Placental epithelial cell (primary cell): Measurements from ENCODE around the genes DCC and RAB27B.

DNA sequence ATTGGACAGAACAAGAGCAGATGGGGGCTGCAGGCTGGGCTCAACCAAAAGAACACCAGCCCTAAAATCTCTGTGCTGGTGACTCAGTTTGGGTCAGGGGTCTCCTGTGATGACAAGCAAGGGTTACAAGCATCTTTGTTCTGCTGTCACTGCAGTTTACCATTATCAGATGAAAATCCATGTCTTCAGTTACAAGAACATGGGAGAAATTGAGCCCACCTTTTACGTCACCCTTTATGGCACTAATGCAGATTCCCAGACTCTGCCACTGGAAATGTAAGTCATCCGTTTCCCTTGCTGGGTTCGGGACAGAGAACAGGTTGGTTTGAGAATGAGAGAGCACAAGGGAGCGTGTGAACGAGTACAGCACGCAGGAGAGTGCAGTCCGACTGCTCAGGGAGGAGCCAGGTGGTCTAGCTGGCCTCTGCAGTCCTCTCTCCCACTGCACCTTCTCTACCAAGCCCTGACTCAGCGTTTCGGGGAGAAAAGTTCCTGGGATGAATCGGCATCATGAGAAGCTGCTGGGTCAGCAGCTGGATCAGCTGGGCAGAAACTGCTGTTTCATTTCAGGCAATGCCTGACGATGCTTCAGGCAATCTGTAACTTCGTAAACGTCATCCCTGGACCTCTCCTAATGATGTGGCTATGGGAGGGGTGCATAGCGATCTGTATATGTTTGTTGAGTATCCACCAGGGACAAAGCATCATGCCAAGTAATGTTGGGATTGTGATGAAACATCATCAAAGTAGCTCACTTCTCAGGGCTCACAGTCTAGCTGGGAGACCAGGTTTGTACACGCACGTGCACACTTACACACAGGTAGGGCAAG is 20.6 kb downstream of the LIPG start:
- CAGE, long polyA plus RNA, result no peak

DNA sequence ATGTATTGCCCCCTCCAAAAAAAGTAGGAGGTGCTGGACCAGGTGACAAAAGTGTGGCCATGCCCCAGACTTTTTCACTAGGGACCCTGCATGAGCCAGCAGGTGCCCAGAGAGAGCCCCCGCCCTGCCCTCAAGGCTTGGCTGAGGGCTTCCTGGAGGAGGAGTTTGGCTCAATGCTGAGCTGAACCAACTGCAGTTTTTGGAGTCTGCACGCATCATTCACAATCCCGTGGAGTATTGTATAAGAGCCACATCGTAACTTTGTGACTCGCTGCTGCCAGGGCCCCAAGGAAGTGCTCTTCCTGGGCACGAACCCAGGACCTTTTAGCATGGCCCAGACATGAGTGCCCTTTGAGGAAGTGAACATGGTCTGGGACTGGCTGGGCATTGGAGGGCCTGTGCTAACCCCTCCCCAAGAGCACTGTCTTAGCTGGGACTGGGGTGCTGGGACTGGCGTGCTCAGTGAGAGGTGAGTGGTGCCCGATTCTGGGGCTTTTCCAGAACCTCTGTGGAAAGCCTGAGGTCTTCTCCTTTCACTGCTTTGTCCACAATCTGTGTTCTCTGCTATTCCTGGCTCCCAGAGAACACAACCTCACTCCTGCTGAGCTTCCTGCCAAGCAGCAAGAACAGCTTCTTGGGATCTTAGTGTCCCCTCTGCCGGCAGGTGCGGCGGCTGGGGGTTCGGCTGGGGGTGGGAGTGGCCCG is 88.6 kb downstream of the LIPG start:
- CAGE, long polyA plus RNA, result no peak

DNA sequence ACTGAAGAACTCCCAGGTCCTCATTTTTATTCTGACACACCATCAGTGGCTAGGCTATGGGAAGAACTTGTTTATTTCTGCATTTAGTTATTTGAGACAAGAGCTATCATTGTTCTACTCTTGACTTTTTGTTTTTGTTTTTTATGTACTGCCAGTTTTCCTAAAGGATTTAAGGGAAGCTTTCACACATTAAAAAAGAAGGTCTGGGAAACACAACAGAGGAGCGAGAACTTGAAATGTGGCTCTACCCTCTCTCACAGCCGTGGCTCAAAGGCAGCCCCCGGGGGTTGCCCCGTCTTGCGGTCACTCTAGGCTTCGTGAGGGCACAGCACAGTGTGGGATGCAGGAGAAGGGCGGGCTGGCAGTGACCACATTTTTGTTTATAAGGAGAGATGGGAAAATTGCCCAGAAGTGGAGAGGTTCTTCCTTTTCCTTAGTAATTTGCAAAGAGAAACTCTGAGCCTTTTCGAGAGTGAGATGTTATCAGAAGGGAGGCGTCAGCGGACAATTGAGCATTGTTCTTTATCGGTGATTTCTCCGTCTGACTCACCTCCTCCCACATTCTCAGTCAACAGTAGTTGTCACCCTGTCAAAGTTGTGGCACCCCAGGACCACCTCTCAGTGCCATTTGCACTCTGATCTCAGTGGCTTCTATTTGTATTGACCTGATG is 89.8 kb downstream of the ACAA2 start:
- CAGE, long polyA plus RNA, result no peak

- CAGE, long polyA plus RNA, result no peak
Measured at GRCh38 chr18:49788350-49789133, 24.8 kb downstream of the ACAA2 start.

DNA sequence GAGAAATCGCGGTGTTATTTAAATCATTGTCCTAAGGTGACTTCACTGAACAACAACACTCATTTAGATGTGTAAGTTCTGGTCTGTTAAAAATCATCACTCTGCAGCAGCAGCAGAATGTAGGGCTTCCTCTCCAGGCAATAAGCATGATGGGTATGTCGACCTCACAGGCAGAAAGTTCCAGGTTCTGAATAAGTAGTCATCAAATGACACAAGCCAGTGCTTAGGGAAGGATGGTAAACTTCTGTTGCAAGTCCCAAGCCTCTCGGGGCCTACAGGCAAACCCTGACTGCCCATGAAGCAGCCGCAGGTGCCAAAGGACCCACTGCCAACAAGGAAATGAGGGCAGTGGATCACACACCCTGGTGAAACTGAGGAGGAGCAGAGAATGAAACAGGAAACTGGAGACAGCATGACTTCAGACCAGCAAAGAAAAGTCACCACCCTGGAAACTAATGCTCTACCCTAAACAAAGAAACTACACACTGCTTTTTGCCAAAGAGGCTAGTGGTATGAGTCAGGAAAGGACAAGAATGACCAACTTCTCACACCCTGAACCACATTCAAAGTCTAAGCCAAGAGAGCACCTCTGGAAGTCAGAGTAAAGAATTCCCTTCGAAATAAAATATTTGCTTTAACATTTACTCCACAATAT is 97.3 kb downstream of the MYO5B start:
- CAGE, long polyA plus RNA, result no peak

DNA sequence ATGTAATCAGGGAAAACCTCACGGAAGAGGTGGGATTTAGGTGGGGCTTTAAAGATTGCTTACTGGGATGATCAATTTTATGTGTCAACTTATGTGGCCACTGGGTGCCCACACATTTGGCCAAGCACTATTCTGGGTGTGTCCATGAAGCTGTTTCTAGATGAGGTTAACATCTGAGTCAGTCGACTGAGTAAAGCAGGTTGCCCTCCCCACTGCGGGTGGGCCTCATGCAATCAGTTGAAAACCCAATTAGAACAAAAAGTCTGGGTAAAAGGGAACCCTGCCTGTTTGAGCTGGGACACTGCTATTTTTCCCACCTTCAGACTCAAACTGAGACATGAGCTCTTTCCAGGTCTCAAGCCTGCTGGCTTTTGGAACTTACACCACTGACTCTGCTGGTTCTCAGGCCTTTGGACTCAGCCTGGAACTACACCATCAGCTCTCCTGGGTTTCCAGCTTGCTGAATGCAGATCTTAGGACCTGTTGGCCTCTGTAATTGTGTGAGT is 67.3 kb downstream of the MYO5B start:
- CAGE, long polyA plus RNA, result no peak

DNA sequence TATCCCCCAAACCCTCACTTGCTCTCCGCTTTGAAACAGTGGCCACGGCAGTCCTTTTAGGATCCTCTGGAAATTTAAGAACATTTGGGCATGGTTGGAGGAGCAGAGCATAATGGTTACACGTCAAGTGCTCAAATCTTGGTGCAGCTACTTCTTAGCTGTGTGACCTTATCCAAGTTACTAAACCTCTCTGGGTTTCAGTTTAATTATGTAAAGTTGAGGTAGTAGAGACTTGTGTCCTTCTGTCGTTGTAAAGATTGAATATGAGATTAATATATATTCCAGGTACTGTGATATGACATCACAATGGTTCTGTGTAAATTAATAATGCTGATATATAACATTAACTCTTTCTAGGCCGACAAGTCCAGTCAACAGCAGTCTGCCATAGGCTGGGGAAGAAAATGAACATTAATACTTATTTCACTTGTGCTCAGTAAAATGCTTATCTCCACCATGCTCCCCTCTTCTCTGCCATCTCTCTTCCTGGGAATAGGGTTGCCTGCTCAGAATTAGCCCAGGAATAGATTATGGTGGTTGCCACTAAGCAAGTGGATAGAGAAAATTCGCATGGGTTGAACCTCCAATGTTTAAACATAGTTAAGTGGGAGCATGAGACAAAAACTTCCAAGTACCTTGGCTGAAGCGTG is 62.7 kb downstream of the MYO5B start:
- CAGE, long polyA plus RNA, result no peak

DNA sequence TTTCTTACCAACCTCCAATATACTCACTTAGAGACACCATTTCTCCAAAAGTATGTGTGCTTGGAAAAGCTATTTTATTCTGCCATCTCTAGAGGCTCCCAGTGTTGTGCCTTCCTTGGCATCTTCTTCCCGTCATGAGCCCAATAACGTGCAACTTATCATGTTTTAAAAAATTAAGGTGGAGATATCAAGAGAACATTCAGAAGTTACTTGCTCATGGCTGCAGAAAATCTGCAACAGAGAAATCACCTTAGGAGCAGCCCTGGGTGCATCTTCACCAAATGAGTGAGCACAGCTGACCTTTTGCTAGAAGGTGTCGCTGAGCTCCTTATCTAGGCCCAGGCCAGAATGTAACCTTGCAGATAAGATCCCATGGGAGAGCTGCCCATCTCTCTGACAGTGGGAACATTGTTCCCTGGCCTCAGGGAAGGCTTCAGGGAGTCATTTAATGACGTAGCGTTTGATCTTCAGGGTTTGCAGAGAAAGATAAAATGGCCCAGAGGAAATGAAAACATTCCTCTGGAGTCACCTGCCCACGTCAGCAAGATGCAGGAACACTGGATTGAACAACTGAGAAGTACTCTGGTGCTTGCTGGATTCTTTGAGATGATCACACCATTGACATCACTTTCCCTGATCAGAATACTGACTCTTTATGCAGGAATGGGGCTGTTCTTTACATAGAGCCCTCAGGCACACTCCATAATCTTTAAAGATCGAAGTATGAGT is 51.5 kb downstream of the MAPK4 start:
- CAGE, long polyA plus RNA, result no peak

DNA sequence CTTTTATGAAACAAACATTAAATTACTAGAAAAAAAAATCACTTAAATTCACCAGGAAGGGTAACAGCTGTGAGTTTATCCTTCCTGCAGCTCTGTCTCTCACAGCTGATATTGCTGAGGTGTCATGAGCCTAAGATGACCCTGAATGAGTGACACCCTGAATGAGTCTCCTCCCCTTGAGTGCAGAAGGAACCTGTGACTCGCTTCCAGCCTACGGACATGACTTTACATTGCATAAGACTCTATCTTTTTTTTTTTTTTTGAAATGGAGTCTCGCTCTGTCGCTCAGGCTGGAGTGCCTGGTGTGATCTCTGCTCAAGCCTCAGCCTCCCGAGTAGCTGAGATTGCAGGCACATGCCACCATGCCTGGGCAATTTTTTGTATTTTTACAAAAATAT is 14.1 kb downstream of the MRO start:
- CAGE, long polyA plus RNA, result no peak

DNA sequence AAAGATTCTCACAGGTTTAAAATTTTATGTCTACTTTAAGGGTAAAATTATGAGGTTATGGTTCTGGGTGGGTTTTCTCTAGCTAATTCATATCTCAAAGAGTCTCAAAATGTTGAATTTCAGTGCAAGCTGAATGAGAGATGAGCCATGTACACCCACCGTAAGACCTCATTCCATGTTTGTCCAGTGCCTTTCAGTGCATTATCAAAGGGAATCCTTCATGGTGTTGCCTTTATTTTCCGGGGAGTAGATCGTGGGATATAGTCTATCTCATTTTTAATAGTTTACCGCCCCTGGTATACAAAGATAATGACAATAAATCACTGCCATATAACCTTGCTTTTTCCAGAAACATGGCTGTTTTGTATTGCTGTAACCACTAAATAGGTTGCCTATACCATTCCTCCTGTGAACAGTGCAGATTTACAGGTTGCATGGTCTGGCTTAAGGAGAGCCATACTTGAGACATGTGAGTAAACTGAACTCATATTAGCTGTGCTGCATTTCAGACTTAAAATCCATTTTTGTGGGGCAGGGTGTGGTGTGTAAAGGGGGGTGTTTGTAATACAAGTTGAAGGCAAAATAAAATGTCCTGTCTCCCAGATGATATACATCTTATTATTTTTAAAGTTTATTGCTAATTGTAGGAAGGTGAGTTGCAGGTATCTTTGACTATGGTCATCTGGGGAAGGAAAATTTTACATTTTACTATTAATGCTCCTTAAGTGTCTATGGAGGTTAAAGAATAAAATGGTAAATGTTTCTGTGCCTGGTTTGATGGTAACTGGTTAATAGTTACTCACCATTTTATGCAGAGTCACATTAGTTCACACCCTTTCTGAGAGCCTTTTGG is 51.4 kb downstream of the SMAD4 start:
- CAGE, long polyA plus RNA, result no peak

- CAGE, long polyA plus RNA, result no peak
Measured at GRCh38 chr18:51193585-51194139, 3.8 kb downstream of the MEX3C start.

DNA sequence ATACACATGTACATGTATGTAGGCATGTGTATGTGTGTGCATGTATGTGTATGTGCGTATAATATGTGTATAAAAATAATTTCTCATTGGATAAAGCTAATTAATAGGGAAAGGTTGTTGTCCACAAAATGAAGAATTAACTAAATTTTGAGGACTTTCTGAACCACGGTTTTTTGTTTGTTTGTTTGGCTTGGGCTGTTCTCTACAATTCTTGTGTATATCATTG is 529.1 kb upstream of the DCC start:
- CAGE, long polyA plus RNA, result no peak

GRCh38 chr18:52339865-52340364 is at the start of gene DCC:
DCC (plus strand) TSS chr18:52340197.
- CAGE, long polyA plus RNA, result no peak

DNA sequence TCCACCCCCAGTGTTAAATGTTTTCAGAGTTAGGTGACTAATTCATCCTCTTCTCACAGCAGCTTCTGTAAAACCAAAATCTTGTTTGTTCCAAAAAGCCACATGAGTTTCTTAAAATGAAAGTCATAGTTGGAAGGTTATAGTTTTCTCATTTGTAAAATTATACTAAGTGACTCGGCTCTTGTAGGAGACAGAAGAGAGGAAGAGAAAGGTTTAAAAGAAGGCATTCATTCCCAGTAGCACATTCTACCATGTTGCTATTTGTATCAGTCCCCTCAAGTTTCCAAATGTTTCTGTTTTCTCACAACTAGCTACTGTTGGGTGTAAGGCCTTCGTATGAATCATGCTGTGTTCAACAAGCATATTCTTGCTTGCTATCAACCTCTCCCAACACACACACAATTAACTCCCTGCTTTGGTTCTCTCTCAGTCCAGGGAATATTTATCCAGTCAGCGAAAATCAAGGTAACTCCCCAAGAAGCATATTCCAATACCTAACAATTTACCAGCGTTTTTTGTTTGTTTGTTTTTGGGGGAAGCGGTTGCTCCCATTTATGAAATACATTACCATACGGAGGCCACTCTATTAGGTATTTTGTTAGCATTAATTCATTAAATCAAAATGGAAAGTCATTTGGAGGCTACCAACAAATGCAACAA is 75.1 kb downstream of the MBD2 start:
- CAGE, long polyA plus RNA, result no peak

GRCh38 chr18:54717562-54718116 is 110.6 kb upstream of the RAB27B start:
- CAGE, long polyA plus RNA, result no peak

- CAGE, long polyA plus RNA, result no peak
Measured at GRCh38 chr18:54776238-54776745, 52.0 kb upstream of the RAB27B start.

DNA sequence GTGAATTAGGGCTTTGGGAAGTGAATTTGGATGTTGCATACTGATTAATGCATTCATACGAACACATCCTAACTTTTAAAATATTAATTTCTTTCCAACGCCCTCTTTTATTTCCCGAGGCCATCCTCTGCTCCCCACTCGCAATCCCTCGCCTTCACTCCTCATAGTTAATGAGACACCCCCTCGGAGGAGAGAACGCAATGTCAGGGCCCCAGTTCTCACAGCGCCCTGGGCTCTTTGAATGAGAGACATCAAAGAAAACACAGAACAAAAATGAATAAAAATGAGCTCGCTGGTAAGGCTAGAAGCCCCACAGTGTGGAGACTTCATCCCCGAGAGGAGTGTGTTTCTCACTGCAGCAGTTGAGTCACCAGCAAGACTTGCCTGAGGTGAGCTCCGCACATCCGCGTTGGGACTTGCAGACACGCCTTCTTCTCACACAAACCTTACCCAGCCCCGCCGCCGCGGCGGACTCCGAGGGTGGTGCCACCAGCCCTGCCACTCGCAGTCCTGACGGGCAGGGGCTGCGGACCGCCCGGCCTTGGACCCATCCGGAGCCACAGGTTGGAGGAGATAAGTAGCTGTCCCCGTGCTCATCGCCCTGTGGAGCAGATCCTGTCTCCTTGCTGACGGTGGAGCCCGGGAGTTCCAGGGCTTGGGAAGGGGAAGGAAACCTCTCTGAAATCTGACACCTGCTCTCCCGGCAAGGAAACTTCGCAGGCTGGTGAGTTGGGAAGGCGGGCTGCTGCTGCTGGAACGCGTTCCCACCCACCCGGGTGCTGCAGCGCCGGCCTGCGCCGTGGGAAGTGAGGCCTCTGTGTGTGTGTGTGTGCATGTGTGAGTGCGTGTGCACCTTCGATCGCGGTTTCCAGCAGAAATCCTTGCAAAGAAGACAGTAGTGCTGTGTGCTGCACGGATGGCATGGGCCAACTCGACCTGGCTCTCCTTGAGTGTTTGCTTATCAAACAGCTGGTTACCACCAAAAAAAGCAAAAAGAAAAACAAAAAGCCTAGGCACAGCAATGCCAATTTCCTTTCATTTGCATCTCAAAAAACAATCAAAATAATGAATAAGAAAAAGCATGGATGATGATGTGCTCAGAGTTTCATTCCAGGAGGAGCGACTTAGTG is at the start of gene RAB27B:
TSS of gene RAB27B (plus strand) at position 501 of the 1,130 bp plus-strand sequence.
- CAGE, long polyA plus RNA, result no peak

DNA sequence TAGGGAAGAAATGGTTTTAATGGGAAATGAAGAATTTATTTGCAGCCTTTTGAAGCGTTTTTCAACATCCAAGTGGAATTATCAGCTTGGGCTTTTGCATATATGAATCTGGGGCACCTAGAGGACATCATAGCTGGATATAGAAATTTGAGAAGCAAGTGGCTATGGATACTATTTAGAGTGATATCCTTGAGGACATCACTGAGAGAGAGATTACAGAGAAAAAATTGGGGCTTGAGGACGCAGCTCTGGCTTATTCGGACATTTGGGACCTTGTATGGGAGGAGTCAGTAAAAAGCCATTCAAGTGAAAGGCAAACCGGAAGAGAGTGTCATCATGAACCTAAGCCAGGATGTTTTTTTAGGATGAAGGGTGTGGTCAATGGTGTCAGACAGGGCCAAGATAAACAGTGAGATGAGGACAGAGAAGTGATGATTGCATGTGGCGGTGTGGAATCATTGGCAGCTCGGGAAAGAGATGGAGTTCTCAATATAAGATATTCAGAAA is 4.2 kb downstream of the RAB27B start:
- CAGE, long polyA plus RNA, result no peak

GRCh38 chr18:54945631-54946103 is 13.6 kb downstream of the CCDC68 start:
- CAGE, long polyA plus RNA, result no peak

- CAGE, long polyA plus RNA, result no peak
Measured at GRCh38 chr18:55119331-55119798, 160.1 kb upstream of the CCDC68 start.